ENCODE measurements around a stretch of chr14.

GRCh38 chr14:100333793-100334770 is 10.9 kb downstream of the SLC25A47 start:
- PRO-cap, result no peak

DNA sequence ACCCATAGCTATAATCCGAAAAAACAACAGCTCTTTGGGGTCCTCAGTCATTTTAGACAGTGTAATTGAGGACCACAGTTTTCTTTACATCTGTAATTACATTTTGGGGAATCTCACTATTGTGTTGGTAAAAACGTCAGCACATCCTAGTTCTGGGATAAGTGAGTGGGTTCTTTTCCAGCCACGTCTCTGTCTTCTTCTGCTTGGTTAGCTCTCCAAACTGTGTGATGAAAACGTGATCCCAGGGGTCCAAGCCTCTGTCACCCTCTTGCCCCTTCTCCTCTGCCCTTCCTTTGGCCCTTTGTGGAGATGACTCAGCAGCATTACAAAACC is 15.9 kb downstream of the WDR25 start:
- PRO-cap, result no peak

DNA sequence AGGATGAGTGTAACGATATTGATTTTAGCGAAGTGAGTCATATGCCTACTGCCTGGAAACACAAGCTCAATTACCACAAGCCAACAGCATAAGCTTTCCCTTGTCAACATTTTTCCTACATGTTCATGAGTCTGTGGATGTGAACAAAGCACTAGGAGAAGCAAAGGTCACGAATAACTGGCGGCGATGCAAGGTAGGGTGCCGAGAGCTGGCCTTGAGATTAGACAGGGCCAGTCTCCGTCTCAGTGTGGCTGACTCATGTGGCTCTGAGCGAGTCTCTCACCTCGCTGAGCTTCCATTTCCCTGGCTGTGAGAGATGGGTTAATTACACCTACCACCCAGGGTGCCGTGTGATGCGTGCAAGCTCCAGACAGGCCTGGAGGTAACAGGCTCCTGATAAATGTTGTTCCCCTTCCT is 100.1 kb downstream of the WDR25 start:
- PRO-cap, result no peak

DNA sequence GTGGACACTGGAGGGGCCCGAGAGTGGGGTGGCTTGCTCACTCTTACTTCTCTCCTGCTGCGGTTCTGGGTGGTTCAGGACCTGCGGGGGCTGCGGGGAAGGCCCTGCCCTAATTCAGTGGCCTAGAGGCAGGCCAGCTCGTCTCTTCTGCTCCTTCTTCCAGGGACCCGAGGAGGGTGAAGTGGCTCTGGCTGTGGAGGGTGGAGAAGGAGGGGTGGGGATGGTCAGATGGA is 87.1 kb downstream of the BEGAIN start:
- PRO-cap, result no peak

GRCh38 chr14:100547770-100548448 is 39.3 kb downstream of the BEGAIN start:
- PRO-cap, result no peak

- PRO-cap, result no peak
These were observed 20.1 kb downstream of the BEGAIN start for GRCh38 chr14:100567017-100567522.

DNA sequence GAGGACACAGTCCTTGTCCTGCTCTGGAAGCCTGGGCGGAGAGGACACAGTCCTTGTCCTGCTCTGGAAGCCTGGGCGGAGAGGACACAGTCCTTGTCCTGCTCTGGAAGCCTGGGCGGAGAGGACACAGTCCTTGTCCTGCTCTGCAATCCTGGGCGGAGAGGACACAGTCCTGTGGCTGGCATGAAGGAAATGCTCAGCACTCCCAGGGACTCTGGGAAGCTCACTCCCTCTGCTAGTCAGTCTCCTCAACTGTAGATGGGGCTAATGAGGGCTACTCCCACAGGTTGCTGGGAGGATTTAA is 53.9 kb upstream of the BEGAIN start:
- PRO-cap, result no peak

- PRO-cap, result no peak
These were observed 30.0 kb upstream of the DLK1 start for GRCh38 chr14:100696604-100697173.

- PRO-cap, result no peak
These were observed 12.2 kb upstream of the DLK1 start for GRCh38 chr14:100714264-100715141.

DNA sequence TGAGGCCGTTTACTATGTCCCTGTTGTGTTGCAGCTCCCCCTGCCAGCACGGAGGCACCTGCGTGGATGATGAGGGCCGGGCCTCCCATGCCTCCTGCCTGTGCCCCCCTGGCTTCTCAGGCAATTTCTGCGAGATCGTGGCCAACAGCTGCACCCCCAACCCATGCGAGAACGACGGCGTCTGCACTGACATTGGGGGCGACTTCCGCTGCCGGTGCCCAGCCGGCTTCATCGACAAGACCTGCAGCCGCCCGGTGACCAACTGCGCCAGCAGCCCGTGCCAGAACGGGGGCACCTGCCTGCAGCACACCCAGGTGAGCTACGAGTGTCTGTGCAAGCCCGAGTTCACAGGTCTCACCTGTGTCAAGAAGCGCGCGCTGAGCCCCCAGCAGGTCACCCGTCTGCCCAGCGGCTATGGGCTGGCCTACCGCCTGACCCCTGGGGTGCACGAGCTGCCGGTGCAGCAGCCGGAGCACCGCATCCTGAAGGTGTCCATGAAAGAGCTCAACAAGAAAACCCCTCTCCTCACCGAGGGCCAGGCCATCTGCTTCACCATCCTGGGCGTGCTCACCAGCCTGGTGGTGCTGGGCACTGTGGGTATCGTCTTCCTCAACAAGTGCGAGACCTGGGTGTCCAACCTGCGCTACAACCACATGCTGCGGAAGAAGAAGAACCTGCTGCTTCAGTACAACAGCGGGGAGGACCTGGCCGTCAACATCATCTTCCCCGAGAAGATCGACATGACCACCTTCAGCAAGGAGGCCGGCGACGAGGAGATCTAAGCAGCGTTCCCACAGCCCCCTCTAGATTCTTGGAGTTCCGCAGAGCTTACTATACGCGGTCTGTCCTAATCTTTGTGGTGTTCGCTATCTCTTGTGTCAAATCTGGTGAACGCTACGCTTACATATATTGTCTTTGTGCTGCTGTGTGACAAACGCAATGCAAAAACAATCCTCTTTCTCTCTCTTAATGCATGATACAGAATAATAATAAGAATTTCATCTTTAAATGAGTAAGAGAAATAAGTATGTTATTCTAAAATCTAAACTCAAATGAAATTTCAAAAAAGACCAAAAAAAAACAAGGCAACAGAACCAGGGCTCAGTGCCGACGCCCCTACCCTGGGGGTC is 7.8 kb downstream of the DLK1 start:
- PRO-cap, result no peak

DNA sequence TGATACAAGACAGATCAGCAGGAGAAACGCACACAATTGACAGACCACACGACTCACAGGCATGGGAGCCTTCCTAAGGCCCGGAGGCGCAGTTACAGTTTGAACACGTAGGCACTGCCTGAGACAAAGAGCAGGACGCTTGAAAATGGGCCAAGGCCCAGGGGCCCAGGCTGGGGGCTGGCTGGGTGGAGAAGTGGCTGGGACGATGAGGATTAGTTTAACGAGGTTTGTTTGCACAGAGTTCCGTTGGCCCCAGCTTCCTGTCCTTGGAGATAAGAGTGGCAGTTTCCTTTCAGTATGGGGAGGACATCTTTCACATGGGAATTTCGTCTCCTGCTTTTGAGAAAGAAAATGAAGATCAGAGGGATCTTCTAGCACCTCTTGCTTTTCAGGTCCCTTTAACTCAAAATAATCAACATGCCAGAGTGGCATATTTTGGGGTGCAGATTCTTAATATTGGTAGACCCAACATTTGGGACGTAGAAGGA is 44.5 kb downstream of the DLK1 start:
- PRO-cap, result no peak

- PRO-cap, result bidirectional peak, plus-strand start at chr14:100840359, minus-strand start at chr14:100840297
These were observed 63.3 kb downstream of the RTL1 start for GRCh38 chr14:100839872-100841039.

GRCh38 chr14:100842575-100843416 is 60.7 kb downstream of the RTL1 start:
- PRO-cap, result no peak

- PRO-cap, result no peak
These were observed 169.8 kb upstream of the RTL1 start for GRCh38 chr14:101073199-101073829.

GRCh38 chr14:101077430-101078237 is 174.1 kb upstream of the RTL1 start:
- PRO-cap, result unidirectional peak, minus-strand start at chr14:101077601

GRCh38 chr14:101718555-101719156 is 42.9 kb upstream of the PPP2R5C start:
- PRO-cap, result no peak

GRCh38 chr14:101807915-101808881 is 46.7 kb downstream of the PPP2R5C start:
- PRO-cap, result bidirectional peak, plus-strand start at chr14:101808186, minus-strand start at chr14:101808069

GRCh38 chr14:101809339-101810663 is 48.3 kb downstream of the PPP2R5C start:
- PRO-cap, result bidirectional peak, plus-strand start at chr14:101809885, minus-strand start at chr14:101809738; bidirectional peak, plus-strand start at chr14:101810436, minus-strand start at chr14:101810317

DNA sequence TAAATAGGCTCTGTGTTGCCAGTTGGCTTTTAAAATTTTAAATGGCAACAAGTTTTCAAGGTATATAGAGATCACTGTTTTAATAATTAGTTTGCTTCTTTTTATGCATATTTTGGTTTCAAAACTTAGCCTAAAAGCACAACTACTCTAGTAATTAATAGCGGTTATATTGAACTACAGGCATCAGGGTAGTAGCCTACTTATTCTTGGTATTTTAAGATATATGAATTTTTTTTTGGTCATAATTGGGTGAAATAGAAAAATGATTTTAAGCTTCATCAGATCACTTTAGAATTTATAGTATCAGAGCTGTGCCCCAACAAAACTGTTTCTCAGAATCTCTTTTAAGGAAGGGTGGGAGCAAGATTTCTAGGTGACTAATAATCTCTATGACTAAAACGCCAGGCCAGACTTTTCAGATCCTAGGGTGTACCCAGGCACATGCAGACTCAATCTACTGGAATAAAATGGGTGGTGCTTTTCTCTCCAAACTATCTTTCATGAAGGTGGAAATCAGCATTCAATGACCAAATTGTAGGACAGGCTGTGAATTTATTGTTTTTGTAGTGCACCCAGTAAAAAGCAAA is 49.2 kb downstream of the PPP2R5C start:
- PRO-cap, result no peak

DNA sequence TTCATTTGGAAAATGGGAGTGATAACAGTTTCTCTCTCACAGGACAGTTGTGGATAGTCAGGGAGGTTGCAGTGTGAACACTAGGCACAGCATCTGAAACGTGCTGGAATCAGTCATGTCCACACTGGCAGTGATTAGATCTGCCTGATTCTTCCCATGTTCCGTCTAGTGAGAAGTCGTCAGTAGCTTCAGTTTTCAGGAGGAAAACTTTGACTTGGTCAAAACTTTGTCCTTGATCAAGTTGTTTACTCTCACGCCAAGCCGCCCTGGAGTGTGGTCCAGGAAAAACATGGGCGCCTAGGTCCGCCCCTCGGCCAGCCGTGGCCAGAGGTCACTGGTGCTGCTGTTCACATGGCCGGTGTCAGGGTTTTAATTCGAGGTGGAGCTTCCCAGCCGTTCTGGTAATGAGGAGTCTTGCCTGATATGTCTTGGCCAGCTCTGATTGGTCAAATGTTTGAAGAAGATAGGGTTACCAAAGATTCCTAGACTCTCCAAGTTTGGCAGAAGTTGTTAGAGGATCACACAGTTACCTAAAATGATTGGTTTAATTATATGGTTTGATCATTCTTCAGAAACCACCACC is 71.5 kb downstream of the PPP2R5C start:
- PRO-cap, result no peak